Metanephros (tissue), 2 donors: ENCODE measurements around the gene PPARD.

DNA sequence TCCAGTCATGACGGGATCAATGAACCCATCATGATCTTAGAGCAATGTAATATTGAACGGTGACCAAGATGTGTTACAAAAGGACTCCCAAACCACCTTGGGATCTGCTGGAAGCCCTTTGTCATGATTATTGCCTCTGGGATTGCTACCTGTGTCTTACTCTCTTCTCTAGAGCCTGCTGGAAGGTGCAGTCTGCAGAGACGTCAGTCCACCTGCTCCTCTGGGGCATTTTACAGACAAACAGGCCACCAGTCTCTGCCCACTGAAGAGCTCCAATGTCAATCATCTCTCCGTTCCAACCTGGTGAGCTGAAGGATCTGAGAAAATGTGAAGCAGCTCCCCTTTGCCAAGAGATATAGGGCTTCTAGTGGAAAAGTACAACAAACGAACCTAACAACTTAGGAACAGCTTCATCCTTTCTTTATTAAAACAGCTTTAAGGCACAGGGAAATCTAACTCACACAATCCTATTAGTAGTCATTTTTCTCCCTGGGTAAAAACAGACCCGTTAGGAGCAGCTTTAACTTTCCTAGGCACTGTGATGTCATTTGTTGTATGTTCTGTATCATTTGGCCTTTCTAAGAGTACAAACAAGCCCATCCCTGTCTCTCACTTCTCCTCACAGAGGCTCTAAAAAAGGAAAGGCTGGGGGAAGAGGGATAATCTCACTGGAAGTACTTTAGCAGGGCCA lies 8.4 kb downstream of the NUDT3 start:
- RAMPAGE, long total RNA, result no peak

DNA sequence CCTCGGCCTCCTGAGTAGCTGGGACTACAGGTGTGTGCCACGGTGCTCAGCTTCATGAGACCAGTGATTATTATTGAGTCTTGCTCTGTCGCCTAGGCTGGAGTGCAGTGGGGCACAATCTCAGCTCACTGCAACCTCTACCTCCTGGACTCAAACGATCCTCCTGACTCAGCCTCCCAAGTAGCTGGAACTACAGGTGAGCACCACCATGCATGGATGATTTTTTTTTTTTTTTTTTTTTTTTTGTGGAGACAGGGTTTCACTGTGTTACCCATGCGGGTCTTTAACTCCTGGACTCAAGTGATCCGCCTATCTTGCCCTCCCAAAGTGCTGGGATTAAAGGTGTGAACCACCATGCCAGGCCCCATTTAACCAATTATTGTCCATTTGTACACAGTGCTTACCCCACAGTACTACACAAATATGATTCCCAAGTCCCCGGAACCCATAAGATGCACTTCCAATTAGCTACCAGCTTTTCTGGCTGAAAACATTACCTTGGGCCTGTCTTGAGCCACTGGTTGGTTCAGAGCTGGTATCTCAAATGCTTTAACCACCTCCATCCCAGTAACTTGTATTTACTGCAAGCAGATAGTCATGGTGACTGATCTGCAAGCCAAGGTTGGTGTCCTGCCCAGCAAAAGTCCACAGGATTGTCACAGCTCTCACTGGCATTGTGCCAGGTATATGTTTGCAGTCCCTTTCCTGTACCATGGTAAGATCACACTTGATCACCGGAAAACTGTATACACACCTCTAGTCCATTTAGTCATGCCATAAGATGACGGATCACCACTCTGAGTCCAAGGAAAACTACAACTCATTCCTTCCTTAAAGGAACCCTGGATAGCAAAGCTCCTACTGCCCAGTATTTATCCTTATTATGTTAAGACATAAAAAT lies 10.0 kb downstream of the RPS10 start:
- RAMPAGE, long total RNA, result no peak

DNA sequence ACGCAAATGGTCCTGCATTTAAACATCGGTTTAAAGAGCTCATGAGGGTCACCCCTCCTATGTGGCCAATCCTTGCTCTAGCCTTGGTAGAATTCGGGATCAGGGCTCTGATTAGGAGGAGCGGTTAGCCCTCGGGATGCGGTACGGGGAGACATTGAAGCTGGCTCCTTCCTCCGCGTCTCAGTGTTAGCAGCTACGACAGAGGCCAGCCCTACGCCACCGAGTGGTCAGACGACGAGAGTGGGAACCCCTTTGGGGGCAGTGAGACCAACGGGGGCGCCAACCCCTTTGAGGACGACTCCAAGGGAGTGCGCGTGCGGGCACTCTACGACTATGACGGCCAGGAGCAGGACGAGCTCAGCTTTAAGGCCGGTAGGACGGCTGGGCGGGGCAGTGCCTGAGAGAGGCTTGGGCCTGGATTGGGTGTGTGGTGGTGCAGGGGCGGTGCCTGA lies 24.7 kb downstream of the SPDEF start:
- RAMPAGE, long total RNA, result no peak

DNA sequence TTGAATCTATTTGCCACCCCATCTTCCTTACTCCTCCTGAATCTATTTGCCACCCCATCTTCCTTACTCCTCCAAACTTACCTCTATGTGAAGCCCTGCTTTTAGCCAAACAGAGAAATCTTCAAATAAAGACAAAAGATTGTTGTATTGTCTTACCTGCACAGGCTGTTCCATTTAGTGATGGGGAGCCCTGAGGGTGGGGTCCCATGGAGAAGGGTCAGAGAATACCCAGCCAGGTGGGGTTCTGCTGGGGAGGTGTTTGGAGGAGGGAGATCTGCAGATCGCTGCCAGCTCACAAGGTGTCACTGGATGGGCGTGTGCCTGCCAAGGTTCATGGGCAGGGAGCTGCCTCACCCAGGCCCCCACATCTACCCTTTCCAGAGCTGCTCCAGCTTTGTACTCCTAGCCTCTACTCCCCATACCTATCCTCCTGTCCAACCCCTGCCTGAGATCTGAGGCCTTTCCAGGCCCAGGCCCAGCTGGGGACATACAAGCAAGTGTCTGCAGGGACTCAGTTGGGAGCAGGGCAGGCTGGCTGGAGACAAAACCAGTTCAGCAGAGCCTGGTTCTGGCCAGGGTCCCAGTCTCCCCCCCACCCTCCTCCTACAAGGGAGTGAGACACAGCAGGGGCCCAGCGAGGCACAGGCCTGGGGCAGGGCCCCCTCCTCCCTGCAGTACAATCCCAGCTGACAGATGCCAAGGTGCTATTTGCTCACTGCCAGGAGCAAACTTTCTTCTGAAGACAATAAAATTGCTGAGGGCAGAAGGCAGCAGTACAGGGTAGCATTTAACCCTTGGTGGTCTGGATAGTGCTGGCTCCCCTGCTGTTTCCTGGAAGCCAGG lies 19.8 kb downstream of the SPDEF start:
- RAMPAGE, long total RNA, result no peak

GRCh38 chr6:34550763-34551294 lies 5.3 kb downstream of the SPDEF start:
- RAMPAGE, long total RNA, result no peak

GRCh38 chr6:34642337-34642714 lies 54.2 kb downstream of the ILRUN start:
- RAMPAGE, long total RNA, result no peak

- RAMPAGE, long total RNA, result no peak
Measured at GRCh38 chr6:34697058-34697463, 494 bp upstream of the ILRUN start.

DNA sequence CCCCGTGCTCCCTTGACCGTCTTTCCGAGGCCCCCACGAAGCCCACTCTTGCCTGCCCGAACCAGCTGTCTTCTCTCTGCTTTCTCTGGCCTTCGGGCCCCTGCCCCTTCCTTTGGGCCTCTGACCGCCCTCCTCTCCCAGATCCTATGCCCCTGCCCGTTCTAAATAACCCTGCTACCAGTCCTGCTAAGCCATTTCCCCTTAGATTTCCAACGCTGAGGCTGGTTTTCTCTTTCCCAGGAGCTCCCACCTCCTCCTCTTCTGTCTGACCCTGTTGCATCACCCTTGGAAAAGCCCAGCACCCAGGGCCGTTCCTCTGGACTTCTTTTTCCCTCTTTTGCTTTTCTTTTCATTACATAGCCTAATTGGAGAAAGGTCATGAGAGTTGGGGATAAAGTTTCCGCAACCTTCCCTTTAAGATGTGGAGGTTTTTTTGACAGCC lies 769 bp downstream of the BLTP3A start:
- RAMPAGE, long total RNA, result no peak

- RAMPAGE, long total RNA, result no peak
Measured at GRCh38 chr6:34793073-34793404, 1.2 kb downstream of the BLTP3A start.

- RAMPAGE, long total RNA, result no peak
Measured at GRCh38 chr6:35027429-35028152, 113.5 kb downstream of the TCP11 start.

DNA sequence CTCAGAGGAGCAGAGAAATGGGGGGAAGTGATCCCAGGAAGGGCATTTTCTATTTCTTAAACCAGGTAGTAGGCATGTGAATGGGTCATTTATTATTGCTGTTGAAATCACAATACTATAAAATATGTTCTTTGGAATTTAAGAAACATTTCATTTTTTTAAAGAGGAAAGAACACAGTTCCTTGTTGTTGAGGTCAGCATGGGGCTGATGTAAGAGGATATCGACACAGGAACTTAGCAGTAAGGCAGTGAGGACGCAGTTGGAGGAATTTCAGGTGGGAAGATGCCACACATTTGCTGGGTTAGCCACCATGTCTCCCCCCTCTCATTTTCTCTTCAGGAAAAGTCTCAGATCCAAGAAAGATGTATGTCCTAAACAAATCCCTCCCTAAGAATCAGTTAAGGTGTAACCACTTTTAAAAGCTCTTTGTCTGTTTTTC lies 99.1 kb downstream of the TCP11 start:
- RAMPAGE, long total RNA, result no peak

GRCh38 chr6:35166519-35166871 lies 25.4 kb upstream of the TCP11 start:
- RAMPAGE, long total RNA, result no peak

- RAMPAGE, long total RNA, result no peak
Measured at GRCh38 chr6:35234343-35235182, 20.8 kb downstream of the SCUBE3 start.

GRCh38 chr6:35299491-35300110 lies 2.0 kb downstream of the DEF6 start:
- RAMPAGE, long total RNA, result no peak

- RAMPAGE, long total RNA, result no peak
Measured at GRCh38 chr6:35342115-35342885, at the start of gene PPARD. PPARD (plus strand) TSS chr6:35342558.

DNA sequence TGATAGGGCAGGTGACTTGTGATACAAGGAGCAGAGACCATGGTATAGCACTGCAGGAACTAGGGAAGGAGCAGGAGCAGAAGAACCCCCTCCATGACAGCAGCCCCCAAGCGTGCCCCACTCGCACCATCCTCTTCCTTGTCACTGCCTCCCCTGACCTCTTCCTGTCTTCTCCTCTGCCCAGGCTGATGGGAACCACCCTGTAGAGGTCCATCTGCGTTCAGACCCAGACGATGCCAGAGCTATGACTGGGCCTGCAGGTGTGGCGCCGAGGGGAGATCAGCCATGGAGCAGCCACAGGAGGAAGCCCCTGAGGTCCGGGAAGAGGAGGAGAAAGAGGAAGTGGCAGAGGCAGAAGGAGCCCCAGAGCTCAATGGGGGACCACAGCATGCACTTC lies 41.3 kb upstream of the FANCE start:
- RAMPAGE, long total RNA, result no peak

DNA sequence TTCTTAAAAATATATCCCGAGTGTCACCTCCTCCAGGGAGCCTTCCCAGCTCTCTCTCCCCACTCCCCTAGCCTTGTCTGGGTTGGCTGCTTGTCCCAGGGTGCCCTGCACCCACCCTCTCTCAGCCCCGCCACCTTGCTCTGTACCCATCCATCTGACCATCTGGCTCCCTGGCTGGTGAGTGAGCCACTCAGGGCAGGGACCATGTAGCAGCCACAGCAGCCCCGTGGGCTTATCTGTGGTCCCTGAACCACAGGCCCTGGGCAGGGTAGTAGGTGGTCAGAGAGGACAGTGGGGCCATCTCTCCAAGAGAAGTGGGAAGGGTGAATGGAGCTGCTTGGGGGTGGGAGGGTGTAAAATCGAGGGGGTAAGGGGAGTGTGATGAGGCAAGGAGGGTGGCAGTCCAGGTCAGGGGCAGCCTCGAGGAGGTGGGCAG lies 12.8 kb downstream of the TEAD3 start:
- RAMPAGE, long total RNA, result no peak

GRCh38 chr6:35487614-35488804 lies 8.9 kb downstream of the TEAD3 start:
- RAMPAGE, long total RNA, result no peak

DNA sequence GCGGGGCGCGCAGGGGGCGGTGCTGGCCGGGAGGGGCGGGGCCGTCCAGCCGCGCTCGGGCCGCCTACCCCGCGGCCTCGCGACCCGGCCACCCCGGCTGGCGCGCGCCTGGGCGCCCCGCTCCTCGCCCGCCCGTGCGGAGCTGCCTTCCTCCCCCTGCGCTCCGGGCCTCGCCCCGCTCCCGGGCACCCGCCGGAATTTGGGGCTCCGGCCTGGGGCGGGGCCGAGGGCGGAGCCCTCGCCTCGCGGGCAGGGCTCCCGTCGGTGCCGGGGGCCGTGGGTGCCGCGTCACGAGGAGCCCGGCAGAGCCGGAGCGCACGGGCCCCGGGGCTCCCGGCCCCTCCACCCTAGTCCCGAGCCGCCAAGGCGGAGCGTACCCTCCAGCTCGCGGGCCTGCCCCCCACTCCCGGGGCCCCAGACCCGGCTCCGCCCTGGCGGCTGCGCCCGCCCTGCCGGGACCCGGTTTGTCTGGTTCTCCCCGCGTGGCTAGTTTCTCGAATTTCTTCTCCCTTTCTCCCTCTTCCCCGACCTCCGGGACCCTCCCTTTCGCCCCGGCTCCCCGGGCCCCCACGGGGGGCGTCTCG lies 333 bp upstream of the TEAD3 start:
- RAMPAGE, long total RNA, result no peak

GRCh38 chr6:35564704-35565670 lies 52.3 kb upstream of the TULP1 start:
- RAMPAGE, long total RNA, result no peak